Fibroblast of the aortic adventitia (primary cell): Measurements from ENCODE around the genes CLIC3, UAP1L1, TMEM203, SLC34A3, TUBB4B and STPG3.

DNA sequence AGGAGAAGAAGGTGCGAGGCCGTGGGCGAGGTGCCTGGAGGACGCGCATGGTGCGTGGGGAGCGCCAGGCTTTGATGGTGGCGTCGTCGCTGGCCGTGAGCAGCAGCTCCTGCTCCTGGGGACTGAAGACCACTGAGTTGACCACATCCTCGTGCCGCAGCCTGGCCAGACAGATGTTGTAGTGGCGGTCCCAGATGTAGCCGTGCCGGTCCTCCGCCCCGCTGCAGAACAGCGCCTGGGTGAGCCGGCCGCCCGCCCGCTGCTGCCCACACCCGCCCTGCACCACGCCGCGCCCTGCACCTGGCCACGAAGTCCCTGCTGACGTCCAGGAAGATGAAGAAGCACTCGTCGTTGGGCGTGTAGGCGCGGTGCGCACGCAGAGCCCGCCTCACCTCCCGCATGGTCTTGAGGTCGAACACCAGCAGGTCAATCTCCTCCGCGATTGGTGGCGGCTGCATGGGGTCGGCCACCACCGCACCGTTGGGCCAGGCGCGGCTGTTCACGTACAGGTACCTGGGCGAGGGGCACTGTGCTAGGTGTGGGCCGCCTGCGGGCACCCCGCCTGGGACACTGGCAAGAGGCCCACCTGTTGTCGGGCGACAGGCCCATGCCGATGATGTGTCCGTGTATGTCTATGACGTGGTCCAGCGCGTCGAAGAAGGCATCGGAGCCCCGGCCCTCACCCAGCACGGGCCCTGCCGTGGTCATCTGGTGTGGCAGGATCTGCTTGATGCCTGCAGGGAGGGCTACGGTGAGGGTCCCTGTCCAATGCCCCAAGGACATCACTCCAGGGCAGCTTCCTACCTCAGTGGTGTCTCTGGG, 3.4 kb downstream of the FBXW5 start:
- CAGE, long polyA plus RNA: no peak

DNA sequence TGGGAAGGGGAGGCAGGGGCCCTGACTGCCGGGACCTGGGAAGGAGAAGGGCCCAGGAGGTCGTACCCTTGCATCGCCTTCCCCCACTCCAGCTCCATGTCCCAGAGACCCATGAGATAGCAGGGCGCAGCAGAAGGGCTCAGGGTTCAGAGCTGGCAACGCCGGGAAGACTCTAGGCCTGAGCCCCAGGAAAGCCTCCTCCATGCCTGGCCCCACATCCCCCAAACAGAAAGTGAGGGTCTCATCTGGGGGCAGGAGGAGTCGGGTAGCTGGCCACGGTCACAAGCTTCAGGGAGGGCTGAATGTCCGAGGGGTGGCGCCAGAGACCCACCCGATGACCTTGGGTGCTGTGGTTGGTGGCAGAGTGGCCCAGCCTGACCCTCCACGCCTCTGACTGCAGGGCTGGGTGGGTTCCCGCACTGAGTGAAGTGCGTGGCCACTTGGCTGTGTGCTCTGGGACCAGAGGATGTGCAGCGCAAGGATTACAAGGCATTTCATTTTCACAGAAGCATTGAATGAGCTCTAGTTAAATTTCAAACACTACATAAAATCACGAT, 2.9 kb downstream of the C8G start:
- CAGE, long polyA plus RNA: no peak

GRCh38 chr9:136949139-136950318, 2.5 kb upstream of the LCN12 start:
- CAGE, long polyA plus RNA: no peak

DNA sequence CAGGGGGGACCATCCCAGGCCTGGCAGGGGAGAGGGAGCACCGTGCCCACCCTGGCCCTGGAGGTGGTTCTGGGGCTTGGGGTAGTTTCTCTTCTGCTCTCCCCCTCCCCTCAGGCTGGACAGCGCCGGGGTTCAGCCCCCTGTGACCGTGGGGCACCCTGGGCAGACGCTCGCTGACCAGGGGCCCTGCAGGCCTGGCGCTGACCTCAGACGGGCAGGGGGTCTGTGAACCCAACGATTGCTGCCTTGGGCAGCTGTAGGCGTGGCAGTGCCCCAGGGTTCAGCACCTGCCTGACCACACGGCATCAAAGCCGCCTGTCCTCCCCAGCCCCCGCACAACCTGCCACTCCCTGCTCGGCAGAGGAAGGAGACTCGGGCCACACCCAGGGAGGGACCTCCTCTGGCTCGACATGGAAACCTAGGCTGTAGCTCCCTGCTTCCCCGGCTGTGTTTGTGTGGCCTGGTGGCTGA, 12.1 kb downstream of the LCN12 start:
- CAGE, long polyA plus RNA: no peak

DNA sequence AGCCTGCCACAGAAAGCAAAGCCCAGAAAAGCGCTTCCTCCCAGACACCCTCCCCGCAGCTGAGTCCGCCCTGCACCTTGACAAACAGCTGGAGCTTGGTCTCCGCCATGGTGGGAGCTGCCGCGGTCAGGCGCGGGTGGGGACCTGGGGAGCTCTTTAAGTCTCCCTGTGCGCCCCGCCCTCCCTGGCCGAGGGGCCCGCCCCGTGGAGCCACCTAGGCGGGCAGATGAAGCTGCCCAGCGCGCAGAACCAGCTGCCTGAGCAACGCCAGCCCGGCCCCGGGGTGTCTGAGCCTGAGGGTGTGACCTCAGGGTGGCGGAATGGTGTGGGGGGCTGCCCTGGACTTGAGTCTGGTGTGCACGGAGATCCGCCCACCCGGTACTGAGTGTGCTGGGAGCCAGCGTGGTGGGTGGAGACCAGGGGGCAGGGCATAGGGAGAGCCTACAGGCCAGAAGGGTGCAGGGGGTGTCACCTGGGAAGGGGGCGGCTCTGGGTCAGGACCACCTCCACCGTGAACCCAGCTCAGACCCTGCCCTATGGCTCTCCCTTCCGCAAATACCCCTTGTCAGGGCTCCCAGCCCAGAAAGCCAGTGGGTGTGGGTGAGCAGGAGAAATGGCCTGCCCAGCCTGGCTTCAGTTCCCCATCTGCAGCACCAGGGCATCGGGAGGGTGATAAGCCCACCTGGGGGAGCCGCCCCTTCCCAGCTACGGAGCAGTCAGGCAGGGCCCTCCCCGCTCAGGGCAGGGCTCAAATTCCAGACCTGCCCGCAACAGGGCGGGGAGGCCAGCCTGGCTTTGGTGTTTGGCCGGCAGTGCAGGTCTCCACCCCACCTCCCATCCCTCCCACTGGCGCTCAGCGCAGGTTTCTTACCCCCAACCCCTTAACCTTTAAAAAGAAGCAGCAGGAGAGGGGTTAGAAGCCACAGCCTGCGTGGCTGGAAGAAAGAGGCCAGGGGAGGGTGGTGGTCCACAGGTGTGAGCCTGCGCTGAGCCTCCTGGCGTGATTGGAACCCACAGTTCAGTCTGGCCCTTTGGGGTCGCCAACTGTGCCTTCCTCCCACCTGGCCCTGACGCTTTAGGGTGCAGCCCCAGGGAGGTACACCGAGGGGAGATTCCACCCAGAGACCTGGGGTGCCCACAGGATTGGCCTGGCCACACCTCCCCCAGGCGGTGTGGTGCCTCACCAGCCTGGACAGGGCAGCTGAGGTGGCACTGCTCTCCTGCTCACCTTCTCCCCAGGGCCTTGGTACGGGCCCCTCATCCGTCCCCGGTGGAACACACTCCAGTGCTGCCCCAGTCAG, at the start of gene CLIC3:
CLIC3 (minus strand) TSS at position 134 of the 1,301 bp plus-strand sequence.
- CAGE, long polyA plus RNA: no peak

GRCh38 chr9:137076742-137077840, at the start of gene UAP1L1:
UAP1L1 (plus strand) TSS chr9:137077517.
- CAGE, long polyA plus RNA: no peak

GRCh38 chr9:137129602-137130089, 9.3 kb upstream of the GRIN1 start:
- CAGE, long polyA plus RNA: no peak

DNA sequence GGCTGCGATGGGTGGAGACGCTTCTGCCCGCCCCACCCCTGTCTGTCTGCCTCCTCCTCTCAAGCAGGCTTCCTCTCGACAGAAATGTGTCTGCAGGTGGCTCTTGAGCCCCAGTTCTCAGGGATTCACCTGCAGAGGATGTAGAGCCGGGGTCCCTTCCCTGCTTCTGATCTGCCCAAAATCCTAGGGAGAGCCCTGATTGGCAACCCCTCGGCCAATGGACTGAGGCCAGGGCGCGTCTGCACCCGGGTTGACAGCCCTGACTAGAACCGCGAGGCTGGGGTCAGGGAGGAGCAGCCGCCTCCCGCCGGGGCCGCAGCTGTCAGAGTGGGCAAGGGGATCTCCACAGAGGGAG, 2.5 kb upstream of the GRIN1 start:
- CAGE, long polyA plus RNA: no peak

- CAGE, long polyA plus RNA: no peak
Measured at GRCh38 chr9:137167907-137168879, 1.7 kb downstream of the LRRC26 start.

DNA sequence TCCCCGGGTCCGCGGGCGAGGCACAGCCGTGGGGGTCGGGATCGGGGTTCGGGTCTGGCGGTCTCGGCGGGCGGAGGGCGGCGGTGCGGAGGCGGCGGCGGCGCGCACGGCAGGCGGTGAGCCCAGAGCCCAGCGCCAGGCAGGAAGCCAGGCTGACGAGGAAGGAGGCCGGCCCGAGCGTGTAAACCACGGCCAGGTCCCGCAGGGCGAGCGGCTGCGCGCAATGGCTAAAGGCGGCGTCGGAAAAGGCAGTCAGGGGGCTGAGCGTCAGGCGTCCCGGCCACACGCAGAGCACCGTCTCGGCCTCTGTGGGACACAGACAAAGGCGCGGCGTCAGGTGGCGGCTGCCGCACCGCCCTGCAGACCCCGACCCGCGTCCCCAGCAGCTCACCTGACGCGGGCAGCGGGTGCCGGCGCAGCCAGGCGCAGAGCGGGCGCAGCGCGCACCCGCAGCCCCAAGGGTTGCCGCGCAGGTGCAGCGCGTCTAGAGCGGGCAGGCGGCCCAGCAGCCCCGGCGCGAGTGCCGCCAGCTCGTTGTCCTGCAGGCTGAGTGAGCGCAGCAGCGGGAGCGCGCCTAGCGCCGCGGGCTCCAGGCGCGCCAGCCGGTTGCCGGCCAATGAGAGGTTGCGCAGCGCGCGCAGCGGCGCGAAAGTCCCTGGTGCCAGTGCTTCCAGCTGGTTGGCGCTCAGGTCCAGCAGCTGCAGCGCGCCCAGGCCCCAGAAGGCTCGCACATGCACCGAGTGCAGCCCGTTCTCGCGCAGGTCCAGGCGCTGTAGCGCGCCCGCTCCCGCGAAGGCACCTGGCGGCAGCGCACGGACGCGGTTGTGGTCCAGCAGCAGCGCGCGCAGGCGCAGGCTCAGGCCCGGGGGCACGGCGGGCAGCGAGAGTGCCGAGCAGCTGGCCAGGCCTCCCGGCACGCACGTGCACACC, 706 bp downstream of the LRRC26 start:
- CAGE, long polyA plus RNA: no peak

- CAGE, long polyA plus RNA: no peak
Measured at GRCh38 chr9:137204809-137206030, at the start of gene TMEM203. TMEM203 (minus strand) TSS chr9:137205648.

DNA sequence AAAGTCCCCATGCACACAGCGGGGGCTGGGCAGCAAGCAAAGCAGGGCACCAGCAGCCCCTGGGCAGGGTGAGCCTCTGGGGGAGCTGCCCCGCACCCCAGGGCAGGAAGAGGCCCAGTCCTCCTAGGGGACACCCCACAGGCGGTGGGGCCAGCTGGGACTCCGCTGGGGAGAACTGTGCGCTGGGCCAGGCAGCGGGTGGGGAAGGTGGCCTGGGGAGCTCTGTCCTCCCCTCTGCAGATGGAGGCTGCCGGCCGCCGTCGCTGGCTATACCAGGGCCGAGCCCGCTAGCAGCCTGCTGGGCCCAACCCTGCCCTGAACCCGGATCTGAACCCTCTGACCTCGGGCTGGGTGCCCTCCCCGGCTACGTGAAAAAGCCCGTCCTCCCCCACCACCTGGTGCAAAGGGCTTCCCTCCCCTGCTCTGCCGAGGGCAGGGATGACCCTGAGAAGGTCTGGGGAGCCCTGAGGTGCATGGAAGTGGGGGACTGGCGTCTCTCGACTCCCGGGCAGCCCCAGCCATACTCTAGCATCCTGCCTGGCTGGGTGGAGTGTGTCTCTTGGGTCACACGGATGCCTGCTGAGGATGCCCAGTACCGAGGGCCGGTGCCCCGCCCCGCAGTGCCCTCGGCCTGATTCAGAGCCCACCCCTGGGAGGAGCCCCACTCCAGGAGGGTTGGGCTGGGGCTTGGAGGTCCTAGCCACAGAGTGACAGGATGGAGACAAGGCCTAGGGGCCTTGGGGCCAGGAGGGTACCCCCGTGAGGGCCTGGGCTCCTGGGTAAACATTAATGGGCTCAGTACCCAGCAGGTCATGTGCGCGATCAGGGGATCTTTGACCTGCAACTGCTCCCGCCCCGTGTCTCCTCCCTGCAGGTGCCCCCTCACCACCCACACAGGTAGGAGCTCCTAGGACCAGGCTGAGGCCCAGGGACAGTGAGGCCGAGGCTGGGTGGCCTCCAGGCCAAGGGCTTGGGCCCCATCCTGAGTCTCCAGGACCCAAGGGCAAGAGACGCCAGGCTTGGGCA, at the start of gene SLC34A3:
SLC34A3 (plus strand) TSS at position 860 of the 1,026 bp plus-strand sequence.
- CAGE, long polyA plus RNA: no peak

DNA sequence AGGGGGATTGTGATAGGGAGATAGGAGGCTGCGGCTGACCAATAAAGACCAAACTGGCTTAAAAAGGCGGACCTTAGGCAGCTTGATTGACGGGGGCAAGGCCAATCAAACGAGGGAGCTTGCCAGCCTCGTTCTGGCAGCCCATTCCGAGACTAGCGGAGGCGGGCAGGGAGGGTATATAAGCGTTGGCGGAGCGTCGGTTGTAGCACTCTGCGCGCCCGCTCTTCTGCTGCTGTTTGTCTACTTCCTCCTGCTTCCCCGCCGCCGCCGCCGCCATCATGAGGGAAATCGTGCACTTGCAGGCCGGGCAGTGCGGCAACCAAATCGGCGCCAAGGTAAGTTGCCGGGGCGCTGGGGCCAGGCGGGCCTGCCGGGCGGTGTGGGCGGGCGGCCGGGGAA, at the start of gene TUBB4B:
TUBB4B (plus strand) TSS at position 205 of the 399 bp plus-strand sequence.
- CAGE, long polyA plus RNA: no peak

- CAGE, long polyA plus RNA: no peak
Measured at GRCh38 chr9:137250931-137251583, at the start of gene STPG3. STPG3 (plus strand) TSS chr9:137251286.

DNA sequence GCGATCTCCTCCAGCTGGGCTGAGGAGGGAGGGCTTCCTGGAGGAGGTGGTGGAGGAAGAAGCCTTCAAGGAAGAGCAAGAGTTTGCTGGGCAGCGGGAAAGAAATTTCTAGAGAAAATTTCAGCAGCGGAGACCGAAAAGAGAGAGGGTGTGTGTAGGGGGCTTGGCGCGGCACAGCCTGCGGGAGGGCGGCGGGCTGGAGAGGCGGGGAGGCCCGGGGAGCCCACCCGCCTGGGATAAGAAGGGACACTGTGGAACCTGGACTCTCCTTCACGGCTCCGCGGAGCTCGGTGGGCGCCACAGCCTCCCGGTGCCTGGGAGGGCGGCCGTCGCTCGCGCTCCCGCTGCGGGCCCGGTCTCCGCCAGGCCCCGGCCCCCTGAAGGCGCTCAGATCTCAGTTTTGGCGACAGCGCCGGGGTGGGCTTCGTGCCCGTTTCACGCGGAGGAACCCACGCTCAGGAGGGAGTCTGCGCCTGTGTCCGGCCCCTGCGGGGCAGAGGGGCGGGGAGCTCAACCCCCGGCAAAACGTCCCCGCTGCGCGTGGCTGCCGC, 571 bp upstream of the NELFB start:
- CAGE, long polyA plus RNA: no peak

- CAGE, long polyA plus RNA: no peak
Measured at GRCh38 chr9:137262701-137263455, 7.8 kb downstream of the NELFB start.

DNA sequence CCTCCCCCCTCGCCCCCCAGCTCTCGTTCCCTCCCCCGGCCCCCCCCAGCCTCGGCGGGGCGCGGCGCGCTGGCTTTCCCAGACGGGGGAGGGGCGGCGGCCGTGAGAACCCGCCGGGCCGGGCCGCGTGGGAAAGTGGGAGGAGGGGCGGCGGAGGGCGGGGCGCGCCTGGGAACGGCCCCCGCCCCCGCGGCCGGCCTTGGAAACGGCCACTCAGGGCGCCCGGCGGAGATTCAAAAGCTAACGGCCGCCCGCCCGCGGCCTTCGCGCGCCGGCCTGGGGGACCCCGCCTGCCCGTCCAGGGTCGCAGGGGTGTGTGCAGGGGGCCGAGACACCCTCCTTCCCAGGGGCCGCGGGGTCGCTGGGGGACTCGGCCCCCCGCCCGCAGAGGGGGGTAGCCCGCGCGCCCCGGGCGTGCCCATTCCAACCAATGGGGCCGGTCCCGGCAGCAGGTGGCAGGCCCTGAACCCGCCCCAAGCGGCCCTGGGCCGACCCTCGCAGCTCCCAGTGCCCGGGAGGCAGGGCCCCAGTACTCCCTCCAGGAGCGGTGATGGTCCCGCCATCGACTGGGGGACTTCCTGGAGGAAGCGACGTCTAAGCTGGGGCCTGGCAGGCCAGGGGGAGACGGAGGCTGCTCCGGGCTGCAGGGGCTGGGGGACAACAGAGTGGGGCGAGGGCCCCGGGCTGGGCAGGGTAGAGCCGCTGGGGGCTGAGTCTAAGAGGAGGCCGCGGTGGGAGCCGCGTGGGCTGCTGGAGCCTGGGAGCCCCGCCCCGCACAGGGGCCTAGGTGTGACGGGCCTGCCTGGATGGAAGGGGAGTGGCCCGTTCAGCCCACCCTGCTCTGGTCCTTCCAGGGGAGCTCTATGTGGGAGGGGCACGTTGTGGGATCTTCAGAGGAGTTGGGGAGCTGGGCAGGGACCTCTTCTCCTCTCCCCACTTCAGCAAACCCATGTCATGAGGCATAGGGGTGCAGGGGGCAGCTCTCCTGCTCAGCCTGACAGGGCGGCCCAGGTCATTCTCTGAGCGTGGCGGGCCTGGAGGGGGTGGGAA, 14.3 kb upstream of the NRARP start:
- CAGE, long polyA plus RNA: no peak

- CAGE, long polyA plus RNA: no peak
Measured at GRCh38 chr9:137406223-137406801, 16.6 kb downstream of the EXD3 start.

GRCh38 chr9:137407576-137407923, 15.4 kb downstream of the EXD3 start:
- CAGE, long polyA plus RNA: no peak

GRCh38 chr9:137435808-137436434, 5.2 kb downstream of the ENTPD8 start:
- CAGE, long polyA plus RNA: no peak